ENCODE measurements around a stretch of chr2.

GRCh38 chr2:37794631-37795295, 123.3 kb upstream of the CDC42EP3 start:
- PRO-cap: no peak
- RAMPAGE, long total RNA, 2 experiments: no peak in any of the 2 experiments

DNA sequence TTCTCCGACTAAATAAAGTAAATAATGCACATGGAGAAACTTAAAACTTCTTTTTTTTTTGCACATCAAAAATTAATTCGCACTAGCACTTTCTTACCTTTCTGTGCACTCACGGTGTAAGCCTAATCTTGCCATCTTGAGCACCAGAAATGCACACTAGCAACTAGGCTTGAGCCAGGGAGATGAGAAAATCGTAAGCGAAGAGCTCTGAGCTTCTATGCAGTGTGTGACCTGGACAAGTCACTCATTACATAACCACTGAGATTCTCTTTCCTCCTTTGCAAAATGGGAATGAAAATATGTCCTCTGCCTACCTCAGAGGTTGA, 8.8 kb upstream of the RMDN2 start:
- PRO-cap: no peak
- RAMPAGE, long total RNA, 2 experiments: no peak in any of the 2 experiments

- PRO-cap: no peak
- RAMPAGE, long total RNA, 2 experiments: start-site peak on the minus strand in 1 of 2 experiments, at chr2:38070574-38070851 at its widest, 26 reads per replicate
Measured at GRCh38 chr2:38070300-38071034, 5.5 kb downstream of the CYP1B1 start.

DNA sequence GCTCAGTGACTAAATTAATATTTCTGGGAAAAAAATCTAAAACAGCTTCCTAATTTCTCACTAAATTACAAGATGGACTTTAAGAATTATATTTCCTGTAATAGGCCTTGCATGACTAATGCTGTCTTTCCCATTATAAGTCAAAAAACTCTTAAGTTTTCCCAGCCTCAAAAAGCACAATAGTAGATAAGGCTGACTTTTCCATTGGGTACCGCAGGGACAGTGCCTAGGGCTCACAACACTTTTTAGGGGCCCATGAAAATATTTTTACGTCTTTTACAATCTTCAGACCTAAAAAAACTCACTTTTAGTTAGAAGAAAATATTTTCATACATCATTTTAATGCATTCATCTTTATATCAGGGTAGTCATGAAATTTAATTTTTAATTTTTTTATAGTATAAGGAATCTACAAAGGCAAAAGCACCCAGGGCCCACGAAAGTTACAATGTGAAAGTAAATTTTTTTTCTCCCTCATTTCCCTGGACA, 4.5 kb downstream of the CYP1B1 start:
- PRO-cap: no peak
- RAMPAGE, long total RNA, 2 experiments: no peak in any of the 2 experiments

DNA sequence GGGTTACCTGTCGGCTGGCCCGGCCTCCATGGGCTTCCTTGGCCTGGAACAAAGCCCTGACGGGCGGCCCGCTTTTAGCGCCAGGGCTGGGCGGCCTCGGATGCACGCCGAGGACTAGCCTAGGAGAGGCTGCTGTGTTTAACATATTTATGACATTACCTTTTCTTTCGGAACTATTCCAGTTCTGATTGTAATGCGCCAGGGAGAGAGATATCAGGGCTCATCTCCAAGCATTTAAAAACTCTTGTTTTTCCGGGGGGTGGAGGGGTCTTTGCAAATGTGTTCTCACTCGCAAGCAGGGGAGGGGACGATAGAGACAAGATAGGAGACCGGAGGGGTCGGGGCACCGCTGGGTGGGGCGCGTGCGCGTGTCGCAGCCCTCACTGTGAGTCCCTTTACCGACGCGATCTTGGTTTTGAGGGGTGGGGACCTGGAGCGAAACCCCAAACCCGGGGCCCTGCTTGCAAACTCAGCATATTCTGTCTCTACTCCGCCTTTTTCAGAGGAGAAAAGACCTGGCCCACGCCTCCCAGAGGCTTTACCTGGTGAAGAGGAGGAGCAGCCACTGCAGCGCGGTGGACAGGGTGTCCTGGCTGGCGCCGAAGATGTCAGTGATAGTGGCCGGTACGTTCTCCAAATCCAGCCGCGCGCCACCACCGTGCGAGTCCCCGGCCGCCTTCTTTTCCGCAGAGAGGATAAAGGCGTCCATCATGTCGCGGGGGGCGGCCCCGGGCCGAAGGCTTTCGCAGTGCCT, 2.0 kb downstream of the CYP1B1 start:
- PRO-cap: no peak
- RAMPAGE, long total RNA, 2 experiments: no peak in any of the 2 experiments

- PRO-cap: no peak
- RAMPAGE, long total RNA, 2 experiments: no peak in any of the 2 experiments
Measured at GRCh38 chr2:38100221-38100882, 24.4 kb upstream of the CYP1B1 start.

- PRO-cap: no peak
- RAMPAGE, long total RNA, 2 experiments: no peak in any of the 2 experiments
Measured at GRCh38 chr2:38106393-38107331, 30.7 kb upstream of the CYP1B1 start.

DNA sequence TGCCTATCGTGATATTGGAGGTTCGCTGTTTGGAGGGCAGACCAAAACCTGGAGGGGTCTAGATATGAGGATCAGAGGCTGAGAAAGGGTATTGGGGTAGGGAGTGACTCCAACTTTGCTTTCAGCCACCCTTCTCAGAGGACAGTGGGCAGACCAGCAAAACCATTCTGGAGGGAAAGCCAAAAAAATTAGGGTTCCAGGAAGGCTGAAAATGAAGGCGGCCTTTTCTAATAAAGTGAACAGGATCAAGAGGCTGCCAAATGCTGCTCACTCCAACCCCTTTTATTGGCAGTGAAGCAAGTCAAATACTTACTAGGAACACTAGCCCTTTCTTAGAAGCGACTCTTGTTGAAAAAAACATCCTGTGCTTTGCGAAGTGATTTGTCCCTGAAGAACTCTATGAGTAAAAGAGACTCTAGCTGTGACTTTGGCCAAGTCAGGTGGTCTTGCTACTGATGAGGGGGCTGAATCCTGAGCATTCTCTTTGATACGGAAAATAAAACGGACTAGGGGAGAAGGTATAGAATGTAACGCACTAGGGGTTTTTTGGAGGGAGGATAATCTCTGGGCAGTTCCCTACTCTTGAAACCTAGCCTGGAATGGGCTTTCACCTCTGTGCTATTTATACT, 83.7 kb upstream of the CYP1B1 start:
- PRO-cap: no peak
- RAMPAGE, long total RNA, 2 experiments: no peak in any of the 2 experiments

GRCh38 chr2:38187536-38188252, 111.7 kb upstream of the CYP1B1 start:
- PRO-cap: no peak
- RAMPAGE, long total RNA, 2 experiments: no peak in any of the 2 experiments

GRCh38 chr2:38217976-38218314, 142.0 kb upstream of the CYP1B1 start:
- PRO-cap: no peak
- RAMPAGE, long total RNA, 2 experiments: no peak in any of the 2 experiments

DNA sequence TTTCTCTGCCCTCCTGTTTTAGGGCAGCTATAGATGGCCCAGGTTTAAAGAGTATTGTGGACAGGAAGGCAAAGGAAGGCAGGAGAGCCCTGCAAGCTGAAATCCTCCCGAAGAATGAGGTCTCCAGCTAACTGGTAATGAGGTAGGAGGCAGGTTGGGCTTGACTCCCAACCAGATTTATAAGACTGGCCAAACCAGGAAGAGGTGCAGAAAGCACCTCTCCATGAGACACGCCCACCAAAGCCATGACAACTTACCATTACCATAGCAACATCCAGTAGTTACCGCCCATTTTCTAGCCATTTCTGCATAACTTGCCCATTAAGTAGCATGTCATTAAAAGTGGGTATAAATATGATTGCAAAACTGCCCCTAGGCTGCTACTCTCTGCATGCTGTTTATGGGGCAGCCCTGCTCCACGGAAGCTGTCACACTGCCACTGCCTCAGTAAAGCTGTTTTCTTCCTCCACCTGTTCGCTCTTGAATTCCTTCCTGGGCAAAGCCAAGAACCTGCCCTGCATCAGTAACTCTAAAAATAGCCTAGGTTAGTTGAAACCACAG, 132.0 kb downstream of the ATL2 start:
- PRO-cap: no peak
- RAMPAGE, long total RNA, 2 experiments: no peak in any of the 2 experiments

GRCh38 chr2:38277752-38278458, 99.2 kb downstream of the ATL2 start:
- PRO-cap: no peak
- RAMPAGE, long total RNA, 2 experiments: no peak in any of the 2 experiments

- PRO-cap: unidirectional peak, plus-strand start at chr2:38508799
- RAMPAGE, long total RNA, 2 experiments: no peak in any of the 2 experiments
Measured at GRCh38 chr2:38508674-38508969, 94.1 kb downstream of the HNRNPLL start.

DNA sequence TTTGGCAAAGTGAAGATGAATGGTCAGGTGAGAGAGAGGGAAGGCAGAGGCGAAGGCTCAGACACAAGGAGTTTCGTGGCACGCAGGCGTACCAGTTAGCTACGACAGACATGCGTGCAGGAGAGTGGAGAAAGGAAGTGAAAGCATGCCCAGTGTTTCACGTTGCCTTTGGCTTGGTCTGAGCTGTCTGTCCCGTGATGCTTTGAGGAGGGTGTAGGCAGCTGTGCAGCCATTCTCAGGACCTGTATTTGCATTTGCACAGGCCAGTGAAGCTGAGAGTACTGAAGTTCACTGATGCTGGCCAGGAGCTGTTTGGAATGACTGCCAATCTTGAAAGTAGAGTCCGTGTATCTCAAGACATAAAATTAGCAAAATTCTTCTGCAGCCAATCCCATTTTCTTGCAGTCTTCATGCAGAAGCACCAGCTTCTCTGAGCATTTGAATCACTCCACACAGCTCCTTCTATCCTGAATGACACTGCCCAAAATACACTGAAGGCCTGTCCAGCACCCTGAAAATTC, 69.4 kb downstream of the HNRNPLL start:
- PRO-cap: no peak
- RAMPAGE, long total RNA, 2 experiments: no peak in any of the 2 experiments

GRCh38 chr2:38547602-38548303, 55.0 kb downstream of the HNRNPLL start:
- PRO-cap: no peak
- RAMPAGE, long total RNA, 2 experiments: no peak in any of the 2 experiments

- PRO-cap: no peak
- RAMPAGE, long total RNA, 2 experiments: no peak in any of the 2 experiments
Measured at GRCh38 chr2:38620241-38620501, 17.4 kb upstream of the HNRNPLL start.

GRCh38 chr2:38692911-38693321, 27.0 kb downstream of the GALM start:
- PRO-cap: no peak
- RAMPAGE, long total RNA, 2 experiments: no peak in any of the 2 experiments

GRCh38 chr2:38751713-38752118, 555 bp upstream of the SRSF7 start:
- PRO-cap: no peak
- RAMPAGE, long total RNA, 2 experiments: no peak in any of the 2 experiments

- PRO-cap: no peak
- RAMPAGE, long total RNA, 2 experiments: no peak in any of the 2 experiments
Measured at GRCh38 chr2:39753237-39753785, 25.7 kb downstream of the THUMPD2 start.

- PRO-cap: no peak
- RAMPAGE, long total RNA, 2 experiments: no peak in any of the 2 experiments
Measured at GRCh38 chr2:39780727-39781361, 1.8 kb upstream of the THUMPD2 start.

Measured in breast epithelium (tissue), 2 donors.